ENCODE results near the genes PKN2 and GBP2.

GRCh38 chr1:85527045-85527697 lies 53.4 kb upstream of the CCN1 start:
- PRO-cap = no peak
- RAMPAGE, long total RNA, 4 experiments = no peak in any of the 4 experiments

DNA sequence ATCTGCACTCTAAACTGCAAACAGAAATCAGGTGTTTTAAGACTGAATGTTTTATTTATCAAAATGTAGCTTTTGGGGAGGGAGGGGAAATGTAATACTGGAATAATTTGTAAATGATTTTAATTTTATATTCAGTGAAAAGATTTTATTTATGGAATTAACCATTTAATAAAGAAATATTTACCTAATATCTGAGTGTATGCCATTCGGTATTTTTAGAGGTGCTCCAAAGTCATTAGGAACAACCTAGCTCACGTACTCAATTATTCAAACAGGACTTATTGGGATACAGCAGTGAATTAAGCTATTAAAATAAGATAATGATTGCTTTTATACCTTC lies 2.9 kb downstream of the CCN1 start:
- PRO-cap = no peak
- RAMPAGE, long total RNA, 4 experiments = no peak in any of the 4 experiments

DNA sequence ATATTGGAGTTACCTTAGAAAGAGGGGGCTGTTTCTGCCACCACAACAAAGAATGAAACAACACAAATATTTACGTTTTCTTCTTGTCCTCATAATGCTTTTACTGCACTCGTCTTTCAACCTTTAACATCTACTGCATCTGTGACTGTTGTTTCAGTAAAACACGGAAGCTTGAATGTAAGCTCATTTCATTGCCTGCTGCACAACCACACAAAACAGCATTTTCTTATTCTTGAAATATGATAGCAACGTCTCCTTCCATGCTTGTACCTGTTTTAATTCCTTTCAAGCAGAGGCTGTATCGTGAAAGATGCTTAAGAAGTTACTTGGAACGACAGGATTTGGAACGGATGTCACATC lies 802 bp upstream of the SH3GLB1 start:
- PRO-cap = no peak
- RAMPAGE, long total RNA, 4 experiments = no peak in any of the 4 experiments

DNA sequence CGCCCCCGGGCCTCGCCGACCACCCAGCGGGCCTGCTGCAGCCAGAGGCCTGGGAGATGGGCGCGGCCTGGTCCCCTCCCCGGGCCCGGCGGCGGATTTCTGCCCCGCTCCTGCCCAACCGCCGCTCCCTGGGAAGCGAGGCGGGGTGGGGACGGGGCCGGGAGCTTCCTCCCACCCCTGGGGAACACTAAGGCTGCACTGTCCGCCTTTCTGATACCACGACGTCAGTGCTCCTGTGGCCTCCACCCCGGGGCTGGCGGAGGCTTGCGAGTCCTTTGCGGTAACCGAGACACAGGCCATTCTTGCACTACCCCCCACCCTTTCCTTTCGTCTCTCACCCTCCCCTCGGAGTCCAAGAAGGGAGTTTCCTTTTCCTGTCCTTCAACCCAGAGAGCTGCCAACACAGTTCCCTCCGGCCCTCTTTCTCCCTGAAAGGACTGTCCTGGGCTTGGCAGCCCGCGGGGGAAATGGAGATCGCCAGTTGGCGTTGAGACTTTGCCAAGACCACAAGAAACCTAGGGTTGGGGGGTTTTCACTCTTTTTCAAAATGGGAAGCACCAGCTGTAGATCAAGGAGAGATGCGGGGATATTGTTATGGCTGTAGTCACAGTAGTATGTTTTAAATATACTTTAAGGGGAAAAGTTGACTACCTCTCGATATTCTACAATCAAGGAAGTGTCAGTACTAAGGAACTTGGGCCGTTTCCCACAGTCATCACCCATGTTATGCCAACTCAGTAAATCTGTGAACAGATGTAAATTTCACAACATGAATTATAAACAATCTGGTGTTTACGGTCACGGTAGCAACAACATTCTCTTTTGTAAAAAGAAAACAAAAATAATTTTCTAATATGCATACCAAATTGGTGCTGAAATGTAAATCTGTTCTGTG lies 917 bp downstream of the SH3GLB1 start:
- PRO-cap = bidirectional peak, plus-strand start at position 198 of the sequence, minus-strand start at position 130 of the sequence; bidirectional peak, plus-strand start at position 480 of the sequence, minus-strand start at position 323 of the sequence
- RAMPAGE, long total RNA, 4 experiments = no peak in any of the 4 experiments

DNA sequence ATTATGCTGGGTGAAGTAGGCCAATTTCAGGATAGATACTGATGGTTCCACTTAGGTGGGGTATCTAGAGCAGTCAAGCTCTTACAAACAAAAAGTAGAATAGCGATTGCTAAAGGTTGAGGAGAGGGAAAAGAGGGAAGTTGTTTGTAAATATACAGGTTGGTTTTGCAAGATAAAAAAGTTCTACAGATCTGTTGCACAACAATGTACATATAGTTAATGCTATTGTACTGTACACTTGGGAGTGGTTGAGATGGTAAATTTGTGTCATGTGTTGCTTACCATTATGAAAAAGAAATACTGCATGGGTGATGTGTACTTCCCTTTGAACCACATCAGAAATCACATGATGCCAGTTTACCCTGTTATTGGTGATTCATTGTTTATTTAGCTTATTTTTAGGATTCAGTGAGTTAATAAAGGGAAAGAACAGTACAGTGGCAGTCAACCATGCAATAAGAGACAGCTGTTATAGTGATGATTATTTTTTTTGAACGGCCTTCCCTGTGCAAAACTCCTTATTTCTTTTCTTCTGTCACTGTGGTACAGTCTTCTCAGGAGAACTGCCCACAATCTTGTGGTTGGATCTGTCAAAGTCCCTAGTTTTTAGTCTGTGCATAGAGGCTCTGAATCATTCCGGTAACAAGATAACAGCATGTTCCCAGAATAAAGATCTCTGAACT lies 84.0 kb downstream of the SH3GLB1 start:
- PRO-cap = no peak
- RAMPAGE, long total RNA, 4 experiments = no peak in any of the 4 experiments

GRCh38 chr1:86915016-86915861 lies 804 bp downstream of the HS2ST1 start:
- PRO-cap = bidirectional peak, plus-strand start at chr1:86915426, minus-strand start at chr1:86915325; unidirectional peak, plus-strand start at chr1:86915426; bidirectional peak, plus-strand start at chr1:86915724, minus-strand start at chr1:86915721
- RAMPAGE, long total RNA, 4 experiments = start-site peak on the plus strand in 1 of 4 experiments, at chr1:86915279-86915562 at its widest, 26 reads per replicate

DNA sequence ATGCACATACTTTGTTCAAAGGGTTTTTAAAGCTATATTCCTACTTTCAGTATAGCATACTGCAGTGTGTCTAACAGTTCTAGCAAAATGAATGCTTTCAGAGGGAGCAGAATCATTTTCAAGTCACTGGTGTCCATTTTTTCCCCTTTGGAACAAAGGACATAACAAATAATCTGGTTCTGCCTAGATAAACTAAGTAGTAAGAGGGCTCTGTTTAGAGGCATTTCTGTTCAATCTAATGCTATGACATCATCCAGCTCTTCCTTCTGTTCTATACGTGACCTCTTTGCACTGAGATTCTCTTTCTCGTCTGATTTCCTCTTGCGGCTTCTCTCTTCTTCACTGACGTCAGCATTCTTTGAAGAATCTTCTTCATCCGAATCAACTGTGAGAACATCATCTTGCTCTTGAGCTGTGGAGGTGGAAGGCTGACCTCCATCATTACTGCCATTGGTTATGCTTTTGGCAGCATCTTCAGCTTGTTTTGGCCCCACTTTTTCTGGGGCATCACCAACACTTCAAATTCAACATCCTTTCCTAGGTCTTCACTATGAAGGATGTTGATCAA lies 130.3 kb downstream of the HS2ST1 start:
- PRO-cap = no peak
- RAMPAGE, long total RNA, 4 experiments = no peak in any of the 4 experiments

- PRO-cap = no peak
- RAMPAGE, long total RNA, 4 experiments = no peak in any of the 4 experiments
Measured at GRCh38 chr1:87104847-87106091, 190.8 kb downstream of the HS2ST1 start.

DNA sequence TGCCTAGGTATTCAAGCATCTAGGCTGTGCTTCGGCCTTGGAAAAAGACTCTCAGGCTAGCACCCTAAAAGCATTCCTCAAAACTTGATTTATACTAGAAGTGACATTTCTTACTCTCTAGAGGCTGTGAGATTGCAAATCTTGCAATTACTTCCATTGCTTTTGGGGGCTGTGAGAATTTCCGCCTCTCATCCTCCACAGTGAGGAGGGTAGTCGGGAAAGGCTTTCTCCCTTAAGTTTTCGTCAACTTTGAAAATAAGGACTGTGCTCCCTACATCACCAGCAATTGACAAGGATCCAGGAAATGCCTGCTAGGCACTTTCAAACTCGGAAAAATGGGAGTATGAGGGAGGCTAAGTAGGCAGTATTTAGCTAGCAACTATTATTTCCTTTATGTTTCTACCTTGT lies 1.2 kb upstream of the LMO4 start:
- PRO-cap = no peak
- RAMPAGE, long total RNA, 4 experiments = no peak in any of the 4 experiments

- PRO-cap = bidirectional peak, plus-strand start at chr1:87328490, minus-strand start at chr1:87328339
- RAMPAGE, long total RNA, 4 experiments = no peak in any of the 4 experiments
Measured at GRCh38 chr1:87328419-87328600, 370 bp upstream of the LMO4 start.

GRCh38 chr1:87392657-87393135 lies 64.0 kb downstream of the LMO4 start:
- PRO-cap = no peak
- RAMPAGE, long total RNA, 4 experiments = no peak in any of the 4 experiments

DNA sequence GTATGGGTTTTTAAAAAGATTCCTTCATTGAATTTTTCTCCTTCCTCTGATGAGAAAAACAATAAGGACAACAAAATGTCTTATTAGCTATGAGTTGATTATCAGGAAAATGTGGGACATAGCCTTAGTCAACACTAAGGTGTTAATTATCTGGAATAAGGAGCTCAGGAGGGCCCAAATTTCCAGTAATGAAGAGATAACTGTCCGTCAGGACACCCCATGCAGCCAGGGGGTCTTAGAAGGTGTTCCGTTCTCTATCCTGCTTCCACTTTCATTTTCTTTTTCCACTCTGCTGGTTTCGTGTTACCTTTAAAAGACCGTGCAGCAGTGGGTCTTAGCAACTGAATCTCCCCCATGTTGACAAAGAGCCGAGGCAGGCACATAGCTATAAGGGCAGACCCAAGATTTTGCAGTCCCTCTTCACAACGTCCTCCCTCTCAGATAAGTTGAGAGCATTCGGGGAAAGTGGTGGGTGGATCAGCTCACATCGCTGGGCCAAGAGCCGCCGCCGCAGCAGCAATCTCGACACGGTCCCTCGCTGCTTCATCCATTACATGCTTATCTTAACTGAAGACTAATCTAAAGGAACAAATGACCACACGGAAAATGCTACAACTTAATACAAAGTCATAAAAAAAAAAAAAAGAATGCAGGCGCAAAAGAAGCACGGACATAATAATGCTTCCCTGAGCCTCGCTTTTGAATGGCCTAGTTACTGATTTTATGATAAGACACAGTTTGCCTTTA lies 355.5 kb downstream of the LMO4 start:
- PRO-cap = no peak
- RAMPAGE, long total RNA, 4 experiments = no peak in any of the 4 experiments

GRCh38 chr1:87854116-87854552 lies 525.5 kb downstream of the LMO4 start:
- PRO-cap = no peak
- RAMPAGE, long total RNA, 4 experiments = no peak in any of the 4 experiments

DNA sequence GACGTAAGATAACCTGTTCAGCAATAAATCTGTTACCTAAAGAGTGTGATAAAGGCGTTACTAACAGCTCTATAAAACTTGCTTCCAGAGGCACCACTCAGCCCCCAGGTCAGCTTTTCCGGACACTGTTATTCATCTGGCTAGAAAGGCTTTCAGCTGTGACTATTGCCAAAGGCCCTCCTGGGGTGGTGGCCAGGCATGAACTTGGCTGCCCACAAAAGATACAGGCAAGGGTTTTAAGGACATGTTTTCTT lies 639.4 kb downstream of the LMO4 start:
- PRO-cap = no peak
- RAMPAGE, long total RNA, 4 experiments = no peak in any of the 4 experiments

GRCh38 chr1:88169133-88169517 lies 514.9 kb upstream of the PKN2 start:
- PRO-cap = no peak
- RAMPAGE, long total RNA, 4 experiments = no peak in any of the 4 experiments

DNA sequence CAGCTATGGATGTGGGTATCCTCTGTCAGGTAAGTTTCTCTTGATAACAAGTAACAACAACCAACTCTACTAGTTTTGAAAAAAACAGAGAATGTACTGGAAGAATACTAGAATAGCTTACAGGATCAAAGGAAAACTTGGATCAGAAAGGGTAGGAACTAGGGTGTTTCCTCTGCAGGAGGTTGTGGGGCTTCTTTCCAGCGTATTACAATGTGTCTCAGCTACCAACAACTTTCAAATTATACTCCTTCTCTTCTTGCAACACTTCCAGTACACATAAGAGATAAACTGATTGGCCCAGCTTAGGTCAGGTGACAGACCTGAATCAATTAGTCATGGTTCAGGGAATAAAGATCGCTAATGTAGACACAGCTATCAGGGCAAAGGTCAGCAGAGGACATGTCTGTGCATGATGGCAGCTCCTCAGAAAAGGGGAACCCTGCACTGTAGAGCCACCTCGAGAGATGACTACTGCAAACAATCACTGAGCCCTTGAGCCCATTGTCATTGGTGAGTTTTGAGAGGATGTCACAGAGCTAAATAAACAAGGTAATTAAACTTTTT lies 36.9 kb upstream of the PKN2 start:
- PRO-cap = bidirectional peak, plus-strand start at position 378 of the sequence, minus-strand start at position 241 of the sequence
- RAMPAGE, long total RNA, 4 experiments = start-site peak on the plus strand in 2 of 4 experiments, centred at positions 390 to 396 of the sequence, 17 to 72 reads per replicate

DNA sequence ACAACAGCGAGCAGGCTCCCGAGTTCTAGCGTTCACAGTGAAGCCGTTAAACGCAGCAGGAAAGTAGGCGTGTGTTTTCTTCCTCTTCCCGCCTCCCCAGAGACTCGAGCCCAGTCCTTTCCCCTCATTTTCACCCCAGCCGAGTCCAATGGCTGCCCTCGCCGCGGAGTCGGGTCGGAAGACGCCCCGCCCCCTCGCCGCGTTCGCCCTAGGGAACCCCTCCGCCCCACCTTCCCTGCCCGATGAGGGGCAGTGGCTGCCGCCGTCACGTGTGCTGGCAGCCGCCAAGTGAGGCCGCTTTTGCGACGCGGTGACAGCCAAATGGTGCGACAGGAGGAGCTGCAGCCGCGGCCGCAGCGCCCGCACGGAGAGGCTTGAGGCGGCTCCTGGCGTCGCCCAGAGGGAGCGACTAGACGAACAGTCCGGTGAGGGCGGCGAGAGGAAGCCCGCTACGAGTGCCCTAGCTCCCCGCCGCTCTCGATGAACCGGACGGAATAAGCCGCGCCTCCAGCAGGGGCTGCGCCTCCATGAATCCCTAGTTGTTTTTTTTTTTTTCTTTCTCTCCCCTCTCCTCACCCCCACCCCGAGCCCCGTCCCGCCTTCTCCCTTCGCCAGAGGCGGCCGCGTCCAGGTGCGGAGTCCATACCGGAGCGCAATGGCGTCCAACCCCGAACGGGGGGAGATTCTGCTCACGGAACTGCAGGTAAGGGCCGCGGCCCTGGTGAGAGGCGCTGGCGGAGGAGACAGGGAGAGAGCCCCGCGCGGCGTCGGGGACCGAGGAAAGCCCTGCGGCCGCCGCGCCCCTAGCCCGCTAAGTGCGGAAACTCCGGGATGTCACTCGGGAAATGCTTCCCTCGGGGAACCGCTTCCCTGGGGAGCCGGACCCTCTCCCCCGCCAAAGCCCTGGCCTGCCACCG lies at the start of gene PKN2:
PKN2 (plus strand) TSS at position 348 of the 917 bp plus-strand sequence.
- PRO-cap = bidirectional peak, plus-strand start at position 420 of the sequence, minus-strand start at position 39 of the sequence; unidirectional peak, plus-strand start at position 614 of the sequence
- RAMPAGE, long total RNA, 4 experiments = start-site peak on the plus strand in 4 of 4 experiments, centred at positions 366 to 634 of the sequence, 65 to 641 reads per replicate

DNA sequence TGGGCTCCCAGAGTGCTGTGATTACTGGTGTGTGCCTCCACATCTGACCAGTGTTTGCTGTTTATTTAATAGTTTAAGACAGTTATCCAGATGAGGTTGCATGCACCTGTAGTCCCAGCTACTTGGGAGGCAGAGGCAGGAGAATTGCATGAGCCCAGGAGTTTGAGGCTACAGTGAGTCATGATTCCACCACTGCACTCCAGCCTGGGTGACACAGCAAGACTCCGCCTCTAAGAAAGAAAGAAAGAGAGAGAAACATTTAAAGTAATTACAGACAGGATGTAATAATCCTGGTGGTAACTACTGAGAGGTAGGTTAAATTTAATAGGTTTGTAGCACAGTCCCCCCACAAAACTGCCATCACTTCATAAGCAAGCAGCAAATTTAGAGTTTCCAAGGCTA lies 89.5 kb downstream of the PKN2 start:
- PRO-cap = no peak
- RAMPAGE, long total RNA, 4 experiments = no peak in any of the 4 experiments

DNA sequence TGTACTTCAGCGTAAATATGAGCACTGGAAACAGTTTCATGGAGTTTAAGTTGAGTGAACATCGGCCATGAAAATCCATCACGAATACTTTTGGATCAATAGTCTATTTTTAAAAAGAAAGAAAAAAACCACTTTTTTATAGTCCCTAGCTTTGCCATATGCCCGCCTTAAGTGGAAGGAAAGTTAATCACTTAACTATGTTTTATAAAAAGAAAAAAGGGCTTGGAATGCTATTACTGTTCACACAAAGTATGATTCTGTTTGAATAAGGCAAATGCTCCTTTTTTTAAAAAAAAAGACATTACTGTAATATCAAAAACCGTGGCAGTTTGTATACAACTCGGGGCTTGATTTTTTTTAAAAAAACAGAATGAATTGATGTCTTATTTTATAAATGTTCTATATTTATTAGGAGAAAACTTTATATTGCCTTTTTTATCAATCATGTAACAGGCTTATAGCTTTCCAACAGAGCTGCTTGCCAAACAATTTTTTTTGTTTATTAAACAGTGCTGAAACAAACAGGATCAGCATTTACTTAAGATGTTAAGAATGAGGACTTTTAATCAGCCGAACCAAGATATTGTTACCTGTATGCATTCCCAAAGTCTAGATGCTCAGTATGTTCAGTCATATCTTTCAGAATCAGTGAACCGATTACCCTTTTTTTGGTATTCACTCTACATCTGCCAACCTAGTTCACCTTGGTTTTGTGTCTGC lies 57.6 kb downstream of the GTF2B start:
- PRO-cap = no peak
- RAMPAGE, long total RNA, 4 experiments = no peak in any of the 4 experiments

- PRO-cap = bidirectional peak, plus-strand start at chr1:89126228, minus-strand start at chr1:89126103
- RAMPAGE, long total RNA, 4 experiments = start-site peak on the minus strand in 3 of 4 experiments, at chr1:89126052-89126109 at its widest, 380 to 612 reads per replicate
Measured at GRCh38 chr1:89125875-89126441, at the start of gene GBP2. Gene GBP2, minus strand, starts transcription at chr1:89126114.

Measured in Peyer's patch (tissue), 4 donors.